Endothelial cell (in vitro differentiated cells): ENCODE data around the gene CYB5B.

DNA sequence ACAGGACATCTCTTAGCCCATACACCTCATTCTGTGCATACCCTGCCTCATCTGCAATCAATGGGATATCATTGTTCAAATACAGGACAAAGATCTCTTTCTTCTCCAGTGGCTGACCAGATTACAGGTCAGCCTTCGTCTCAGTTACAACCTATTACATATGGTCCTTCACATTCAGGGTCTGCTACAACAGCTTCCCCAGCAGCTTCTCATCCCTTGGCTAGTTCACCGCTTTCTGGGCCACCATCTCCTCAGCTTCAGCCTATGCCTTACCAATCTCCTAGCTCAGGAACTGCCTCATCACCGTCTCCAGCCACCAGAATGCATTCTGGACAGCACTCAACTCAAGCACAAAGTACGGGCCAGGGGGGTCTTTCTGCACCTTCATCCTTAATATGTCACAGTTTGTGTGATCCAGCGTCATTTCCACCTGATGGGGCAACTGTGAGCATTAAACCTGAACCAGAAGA, 44.6 kb downstream of the ESRP2 start:
- PRO-cap = no peak

- PRO-cap = no peak
Measured at GRCh38 chr16:68258810-68260121, 5.1 kb upstream of the SLC7A6 start.

- PRO-cap = no peak
Measured at GRCh38 chr16:68283531-68284516, 19.5 kb downstream of the SLC7A6 start.

DNA sequence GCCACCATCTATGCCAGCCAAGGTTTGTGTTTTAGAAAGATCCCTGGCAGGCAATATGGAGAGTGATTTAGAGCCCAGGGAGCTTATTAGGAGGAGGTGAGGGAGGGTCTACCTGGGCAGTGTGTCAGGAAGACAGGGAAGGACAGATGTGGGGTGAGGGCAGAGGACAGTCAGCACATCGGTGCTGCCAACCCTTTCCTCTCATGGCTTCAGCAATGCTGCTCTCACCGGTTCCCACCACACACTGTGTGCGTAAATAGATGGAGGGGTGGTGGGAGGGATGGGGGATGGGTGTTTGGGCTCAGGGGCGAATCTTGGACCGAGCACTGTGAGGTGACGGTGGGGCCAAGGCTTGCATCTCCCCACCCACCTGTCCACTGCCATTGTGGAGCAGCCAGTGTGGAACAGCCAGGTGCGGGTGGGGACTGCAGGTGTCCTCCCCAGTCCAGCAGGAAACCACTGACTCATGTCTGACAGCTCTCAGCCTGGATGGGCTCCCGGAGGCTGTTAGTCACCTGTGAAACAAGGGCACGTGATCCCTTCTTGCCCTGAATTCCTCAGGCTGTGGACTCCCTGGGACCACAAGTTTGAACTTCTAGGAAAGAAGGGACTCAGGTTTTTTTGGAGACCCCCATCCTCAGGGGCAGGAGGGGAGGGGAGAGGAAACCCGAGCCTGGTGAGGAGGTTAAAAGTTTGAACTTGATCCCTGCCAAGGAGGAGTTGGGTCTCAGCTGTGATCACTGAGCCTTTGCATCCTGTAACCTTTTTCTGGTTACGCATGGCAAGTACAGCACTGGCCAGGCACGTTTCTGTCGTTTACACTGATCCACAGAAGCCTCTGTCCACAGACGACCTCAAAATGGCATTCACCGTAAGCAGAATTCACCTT, 42.7 kb upstream of the SMPD3 start:
- PRO-cap = no peak

- PRO-cap = no peak
Measured at GRCh38 chr16:68563578-68564316, 24.7 kb downstream of the ZFP90 start.

GRCh38 chr16:68644278-68644534, 904 bp upstream of the CDH3 start:
- PRO-cap = no peak

DNA sequence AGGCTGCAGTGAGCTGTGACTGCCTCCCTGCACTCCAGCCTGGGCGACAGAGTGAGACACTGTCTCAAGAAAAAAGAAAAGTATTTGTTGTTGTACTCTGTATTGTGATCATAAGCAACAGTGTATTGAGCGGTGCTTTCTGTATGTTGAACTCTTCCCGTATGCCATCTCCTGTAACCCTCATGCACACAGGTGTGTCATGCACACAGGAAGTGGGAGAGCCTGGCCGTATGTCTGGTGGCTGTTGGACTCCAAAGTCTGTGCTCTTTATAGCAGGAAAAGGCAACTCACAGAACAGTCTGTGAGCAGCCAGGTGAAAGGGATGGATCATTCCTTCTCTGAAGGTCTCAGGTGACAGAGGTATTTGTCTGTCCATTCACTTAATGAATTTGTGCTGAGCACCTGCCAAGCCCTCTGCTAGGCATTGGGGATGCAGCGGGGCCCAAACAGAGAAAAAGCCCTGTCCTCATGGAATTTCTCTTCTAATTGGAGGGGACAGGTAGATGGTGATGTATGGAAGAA, 17.3 kb downstream of the CDH1 start:
- PRO-cap = no peak

DNA sequence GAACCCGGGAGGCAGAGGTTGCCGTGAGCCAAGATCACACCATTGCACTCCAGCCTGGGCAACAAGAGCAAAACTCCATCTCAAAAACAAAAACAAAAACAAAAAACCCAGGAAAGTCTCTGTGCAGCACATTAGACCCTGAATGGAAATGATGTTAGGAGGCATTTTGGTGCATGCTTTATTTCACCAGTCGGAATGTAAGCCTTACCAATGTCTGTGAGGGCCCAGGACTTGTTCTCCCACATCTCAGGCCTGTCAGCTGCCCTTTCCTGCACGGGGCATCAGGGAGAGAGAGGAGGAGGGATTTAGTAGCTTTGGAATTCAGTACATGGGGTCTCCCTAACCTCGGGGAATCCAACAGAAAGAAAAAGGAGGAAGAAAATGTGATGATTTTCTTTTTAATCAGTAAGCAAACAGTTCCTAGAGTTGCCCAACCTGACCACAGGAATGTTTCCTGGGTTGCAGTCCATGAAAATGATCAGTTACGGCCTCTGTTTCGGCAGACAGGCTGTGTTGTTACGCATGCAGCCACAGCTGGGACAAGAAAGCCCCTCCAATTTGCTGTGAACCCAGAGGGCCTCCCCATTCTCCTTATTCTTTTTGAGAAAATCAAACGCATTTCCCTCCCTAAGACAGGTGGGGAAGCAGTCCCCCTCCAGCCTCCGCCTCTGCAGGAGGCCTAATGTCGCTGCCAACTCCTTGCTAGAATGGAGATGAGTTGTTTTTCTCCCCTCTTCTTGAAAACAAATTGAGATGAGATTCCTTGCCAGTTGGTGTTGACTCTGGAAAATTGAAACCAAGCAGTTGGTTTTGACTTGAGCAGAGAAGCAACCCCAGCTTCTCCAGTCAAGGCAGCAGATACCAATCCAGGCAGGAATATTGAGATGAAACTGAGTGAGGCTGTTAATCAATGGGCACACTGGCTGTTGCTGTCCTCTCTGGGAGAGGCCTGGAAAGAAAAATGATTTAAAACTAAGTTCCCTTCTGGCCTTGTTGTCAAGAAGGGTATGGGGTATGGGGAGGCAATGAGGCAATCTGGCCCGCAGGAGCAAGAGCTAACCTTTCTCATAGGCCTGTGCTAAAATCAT, 53.0 kb upstream of the TANGO6 start:
- PRO-cap = no peak

- PRO-cap = no peak
Measured at GRCh38 chr16:68891286-68891626, 47.9 kb downstream of the TANGO6 start.

DNA sequence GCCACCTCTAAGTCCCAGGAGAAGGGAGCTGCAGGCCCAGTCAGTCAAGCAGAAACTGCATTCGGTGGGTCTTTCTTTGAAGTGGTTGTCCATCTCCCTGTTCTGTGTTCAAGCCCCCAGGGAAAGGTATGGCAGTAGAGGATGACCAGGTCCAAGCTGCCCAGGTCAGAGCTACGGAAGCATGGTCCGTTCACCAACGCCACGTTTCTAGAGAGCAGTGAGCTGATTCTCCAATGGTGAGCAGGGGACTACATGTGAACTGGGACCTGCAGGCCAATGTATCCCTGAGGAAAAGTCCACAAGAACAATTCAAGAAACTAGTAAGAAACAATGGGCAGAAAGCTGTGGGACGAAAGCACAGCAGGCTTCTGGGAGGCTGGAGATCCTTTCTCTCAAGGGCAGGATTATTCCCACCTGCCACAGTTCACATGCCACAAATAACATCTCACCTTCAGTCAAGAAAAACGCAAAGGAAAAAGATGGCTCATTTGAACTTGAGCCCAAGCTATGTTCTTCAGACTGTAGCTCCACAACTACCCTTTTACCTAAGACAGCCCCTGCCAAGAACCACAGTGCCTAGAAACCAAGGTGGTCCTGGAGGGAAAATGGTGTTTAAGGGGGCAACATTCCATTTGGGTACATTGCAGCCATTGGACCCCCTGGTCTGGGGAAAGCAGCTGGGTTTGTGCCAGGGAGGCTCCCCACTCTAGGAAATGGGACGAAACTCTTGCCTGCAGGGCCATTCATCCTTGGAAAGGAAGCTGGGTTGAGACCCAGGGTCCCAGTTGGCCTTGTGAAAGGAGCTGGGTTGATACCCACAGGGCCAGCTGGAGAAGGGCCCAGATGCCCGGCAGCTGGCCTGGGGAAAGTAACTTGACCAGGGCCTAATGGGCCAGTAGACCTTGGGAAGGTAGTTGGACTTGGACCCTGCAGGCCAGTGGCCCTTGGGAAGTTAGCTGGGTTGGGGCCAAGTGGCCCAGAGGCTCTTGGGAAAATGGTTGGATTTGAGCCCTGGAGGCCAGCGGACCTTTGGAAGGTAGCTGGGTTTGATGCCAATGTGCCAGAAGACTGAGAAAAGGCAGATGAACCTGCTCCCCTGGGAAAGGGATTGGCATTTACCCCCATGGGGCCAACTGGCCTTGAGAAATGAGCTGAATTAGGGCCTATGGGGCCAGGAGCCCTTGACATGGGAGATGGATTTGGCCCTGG, 13.2 kb downstream of the HAS3 start:
- PRO-cap = no peak

DNA sequence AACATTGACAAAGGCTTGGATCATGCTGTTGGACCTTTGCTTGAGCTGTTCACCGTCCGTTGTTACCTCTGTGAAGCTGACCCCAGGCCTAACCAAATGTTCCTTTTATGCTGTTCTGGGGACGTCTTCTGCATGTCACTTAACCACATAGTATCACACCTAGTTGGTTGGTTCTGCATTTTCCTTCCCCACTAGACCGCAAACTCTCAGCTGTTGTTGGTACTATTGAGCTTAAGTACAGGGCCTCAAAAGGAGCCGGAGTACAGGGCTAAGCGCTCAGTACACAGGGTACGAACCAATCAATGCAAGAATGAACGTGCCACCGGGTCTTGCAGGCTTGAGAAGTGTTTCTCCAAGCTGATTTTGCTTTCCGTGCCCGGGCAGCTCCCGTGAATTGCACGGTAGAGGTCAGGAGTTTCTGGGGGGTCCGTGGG, 439 bp upstream of the SNTB2 start:
- PRO-cap = no peak

- PRO-cap = no peak
Measured at GRCh38 chr16:69322286-69322986, 8.0 kb downstream of the PDF start.

- PRO-cap = no peak
Measured at GRCh38 chr16:69328969-69329794, 1.2 kb downstream of the PDF start.

GRCh38 chr16:69365781-69366363, 14.3 kb upstream of the TMED6 start:
- PRO-cap = no peak

GRCh38 chr16:69370406-69370928, 15.3 kb downstream of the TERF2 start:
- PRO-cap = no peak

DNA sequence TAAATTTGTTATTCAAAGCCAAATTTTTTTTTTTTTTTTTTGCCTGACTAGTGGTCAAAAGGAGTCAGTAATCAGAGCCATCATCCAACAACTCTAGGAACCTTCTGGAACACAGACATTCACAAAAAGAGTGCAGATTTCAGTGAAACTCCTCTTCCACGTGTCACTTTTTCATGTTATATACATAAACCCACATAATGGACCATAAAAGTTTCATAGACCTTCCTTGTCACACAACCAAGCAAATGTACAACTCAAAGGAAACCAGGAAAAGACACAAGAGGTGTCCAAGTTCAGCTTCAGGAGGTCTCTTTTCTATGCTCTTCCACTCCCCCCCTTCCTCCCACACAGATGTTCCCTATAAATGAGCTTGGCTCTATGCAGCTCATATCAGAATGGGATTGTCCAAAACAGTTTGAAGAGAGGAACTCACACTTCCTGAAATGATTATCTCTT, 16.4 kb upstream of the TERF2 start:
- PRO-cap = no peak

- PRO-cap = bidirectional peak, plus-strand start at chr16:69424663, minus-strand start at chr16:69424833
Measured at GRCh38 chr16:69424002-69425122, at the start of gene CYB5B. TSS of gene CYB5B (plus strand) at chr16:69424619.

GRCh38 chr16:69468778-69469215, 44.4 kb downstream of the CYB5B start:
- PRO-cap = no peak

GRCh38 chr16:69474273-69474472, 49.8 kb downstream of the CYB5B start:
- PRO-cap = no peak

- PRO-cap = unidirectional peak, plus-strand start at chr16:69521969
Measured at GRCh38 chr16:69521624-69522173, 44.1 kb upstream of the NFAT5 start.